Breast (tissue), 4 donors: ENCODE data around the genes GLO1, GLP1R and DAAM2.

GRCh38 chr6:37209442-37210061, 39.6 kb downstream of the PIM1 start:
- PRO-cap, 3 experiments: no peak in any of the 3 experiments
- RRBS: no CpG with 5 or more reads among the region's 10 CpGs

GRCh38 chr6:37442547-37443124, 9.6 kb downstream of the CMTR1 start:
- PRO-cap, 3 experiments: no peak in any of the 3 experiments
- RRBS: no CpG with 5 or more reads among the region's 3 CpGs

DNA sequence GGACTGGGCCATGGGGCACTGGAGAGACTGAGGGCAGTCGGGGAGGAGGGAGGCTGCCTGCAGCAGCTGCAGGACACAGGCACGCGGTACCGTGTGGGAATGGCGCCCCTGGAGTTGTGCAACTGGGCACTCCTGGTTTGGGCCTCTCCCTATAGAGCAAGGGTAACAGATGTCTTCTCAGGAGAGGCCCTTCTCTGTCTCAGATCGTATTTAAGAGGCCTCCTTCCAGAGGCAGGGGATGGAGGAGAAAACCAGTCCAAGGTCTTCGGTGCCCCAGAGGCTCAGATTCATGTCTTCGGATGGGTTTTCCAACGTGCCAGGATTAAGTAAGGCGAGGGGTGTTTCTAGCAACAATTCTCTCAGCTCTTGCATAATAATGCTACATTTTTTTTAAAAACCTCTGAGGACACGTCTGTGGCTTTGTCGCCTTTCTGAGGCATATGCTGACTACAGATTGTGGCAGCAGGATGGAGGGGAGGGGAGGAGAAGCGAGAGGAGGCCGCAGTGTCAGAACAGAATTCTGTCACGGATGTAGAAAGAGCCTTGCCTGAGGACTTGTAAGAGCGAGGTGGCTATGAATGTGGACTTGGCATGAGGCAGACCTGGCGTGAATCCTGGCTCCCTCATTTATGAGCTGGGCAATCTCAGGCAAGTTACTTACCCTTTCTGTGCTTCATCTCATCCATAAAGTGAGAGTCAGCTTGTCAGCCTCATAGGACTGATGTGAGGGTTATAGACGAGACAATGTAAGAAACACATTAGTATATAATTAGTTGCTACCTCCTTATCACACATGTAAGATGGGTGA, 17.7 kb upstream of the CCDC167 start:
- PRO-cap, 3 experiments: no peak in any of the 3 experiments
- RRBS: no CpG with 5 or more reads among the region's 18 CpGs

- PRO-cap, 3 experiments: no peak in any of the 3 experiments
- RRBS: no CpG with 5 or more reads among the region's 13 CpGs
Measured at GRCh38 chr6:37679853-37680531, 17.7 kb downstream of the MDGA1 start.

GRCh38 chr6:37731893-37732326, 34.2 kb upstream of the MDGA1 start:
- PRO-cap, 3 experiments: no peak in any of the 3 experiments
- RRBS: no CpG with 5 or more reads among the region's 6 CpGs

- PRO-cap, 3 experiments: no peak in any of the 3 experiments
- RRBS: no CpG with 5 or more reads among the region's 7 CpGs
Measured at GRCh38 chr6:37825691-37826691, 6.5 kb downstream of the ZFAND3 start.

GRCh38 chr6:37857591-37858782, 38.5 kb downstream of the ZFAND3 start:
- PRO-cap, 3 experiments: no peak in any of the 3 experiments
- RRBS: no CpG with 5 or more reads among the region's 5 CpGs

DNA sequence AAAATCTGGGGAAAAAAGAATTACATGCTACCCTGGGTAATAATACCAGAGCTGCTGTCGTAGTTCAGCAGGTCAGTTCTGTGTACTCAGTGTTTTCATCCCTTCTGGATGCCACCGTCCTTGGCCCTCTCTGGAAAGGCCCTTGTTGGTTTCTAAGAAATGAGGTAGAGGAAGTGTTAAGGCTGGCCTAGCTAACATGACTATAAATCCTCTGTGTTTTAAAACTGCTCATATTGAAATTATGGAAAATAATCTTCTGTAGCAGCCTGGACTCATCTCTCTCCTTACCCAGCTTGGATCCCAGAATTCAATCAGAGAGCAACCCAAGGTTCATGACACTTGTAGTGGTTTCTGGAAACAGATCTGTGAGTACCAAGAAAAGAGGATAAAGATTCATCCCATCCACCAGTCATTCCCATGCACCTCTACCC, 328.8 kb downstream of the ZFAND3 start:
- PRO-cap, 3 experiments: no peak in any of the 3 experiments
- RRBS: no CpG with 5 or more reads among the region's 2 CpGs

DNA sequence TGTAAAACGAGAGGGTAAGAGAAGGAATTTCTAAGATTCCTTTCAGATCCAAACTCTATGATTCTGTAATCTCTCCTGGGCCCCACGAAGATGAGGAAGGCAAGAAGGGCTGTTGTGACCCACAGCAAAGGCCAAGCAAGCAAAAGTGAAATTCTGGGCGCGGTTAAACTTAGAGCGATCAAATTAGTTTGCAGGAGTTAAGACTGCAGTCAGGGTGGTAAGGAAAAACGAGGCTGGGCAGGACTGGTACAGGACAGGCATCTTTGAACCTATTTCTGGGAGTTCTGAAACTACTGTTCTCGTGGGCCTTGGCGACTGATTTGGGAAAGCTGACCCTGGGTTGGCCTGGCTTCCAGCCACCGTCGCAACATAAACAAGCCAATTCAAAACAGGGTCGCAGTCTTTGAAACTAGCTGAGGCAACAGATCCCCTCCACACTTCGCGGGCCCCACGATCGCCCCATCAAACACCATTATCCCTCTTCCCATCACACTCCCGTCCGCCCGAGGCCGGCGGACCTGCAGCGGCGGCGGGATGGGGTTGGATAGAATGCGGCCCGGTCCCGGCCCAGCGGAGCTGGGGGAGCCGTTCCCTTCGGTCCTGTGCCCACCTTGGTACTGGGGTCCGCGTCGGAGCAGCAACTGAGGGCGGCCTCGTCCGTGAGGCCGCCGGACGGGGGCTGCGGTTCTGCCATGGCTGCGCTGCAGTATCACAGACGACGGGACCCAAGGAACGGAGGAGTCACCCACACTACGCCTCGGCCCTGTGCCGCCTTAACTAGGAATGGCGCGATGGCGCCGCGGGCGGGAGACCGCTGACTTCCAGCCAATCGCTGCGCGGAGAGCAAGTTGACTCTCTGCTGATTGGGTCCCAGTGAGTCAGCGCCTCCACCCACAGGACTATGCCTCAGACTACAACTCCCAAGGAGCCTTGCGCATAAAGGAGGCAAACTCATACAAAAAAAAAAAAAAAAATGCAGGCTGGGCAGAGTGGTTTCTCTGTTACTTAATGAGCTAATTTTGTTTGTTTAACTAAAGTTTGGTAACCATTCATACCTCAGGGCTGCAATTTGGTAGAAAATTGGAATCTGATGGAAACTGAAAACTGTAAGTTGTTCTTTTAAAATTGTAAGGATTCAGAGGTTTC, at the start of gene GLO1:
Gene GLO1, minus strand, starts transcription at position 785 of the 1,146 bp plus-strand sequence.
- PRO-cap, 3 experiments: peak in 3 of 3 experiments; most common plus-strand start position 224 of the sequence (in 2); most common minus-strand start position 749 of the sequence (in 1)
- RRBS: 2% methylated on average over 12 of the region's 58 CpGs

DNA sequence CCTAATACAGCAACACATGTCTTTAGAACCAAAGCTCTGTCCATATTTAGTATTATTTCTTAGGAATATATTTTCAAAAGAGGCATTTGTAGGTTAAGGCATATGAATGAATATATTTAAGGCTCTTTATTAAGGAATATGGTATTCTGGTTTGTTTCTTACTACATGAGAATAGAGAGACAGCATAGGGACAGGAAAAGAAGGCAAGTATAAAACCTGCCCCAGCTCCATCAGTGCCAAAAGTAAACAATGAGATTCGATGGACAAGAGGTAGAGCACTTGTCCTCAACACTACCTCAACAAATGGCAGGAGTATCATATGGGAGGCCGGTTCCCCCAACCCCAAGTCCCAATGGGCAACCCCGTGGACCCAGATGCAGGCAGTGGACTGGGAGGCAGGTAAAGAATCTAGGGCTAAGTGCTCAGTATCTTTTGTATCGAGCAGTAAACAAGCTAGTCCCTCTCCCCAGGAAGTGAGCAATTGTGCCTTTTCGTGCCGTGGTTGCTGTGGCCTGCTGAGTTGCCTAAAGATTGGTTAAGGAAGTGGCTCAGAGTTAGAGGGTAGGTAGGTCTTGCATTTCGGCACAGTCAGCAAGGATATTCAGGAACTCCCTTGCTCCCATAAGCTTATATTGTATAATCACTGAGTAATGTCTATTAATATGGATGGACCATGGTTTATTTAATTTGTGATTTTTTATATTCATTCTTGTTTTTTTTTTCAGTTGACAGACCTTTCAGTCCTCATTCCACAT, 1.4 kb upstream of the DNAH8 start:
- PRO-cap, 3 experiments: no peak in any of the 3 experiments
- RRBS: no CpG with 5 or more reads among the region's 7 CpGs

- PRO-cap, 3 experiments: no peak in any of the 3 experiments
- RRBS: 4% methylated on average over 38 of the region's 54 CpGs
Measured at GRCh38 chr6:39048282-39049000, at the start of gene GLP1R. GLP1R (plus strand) TSS chr6:39048781.

- PRO-cap, 3 experiments: no peak in any of the 3 experiments
- RRBS: 100% methylated on average over 1 of the region's 7 CpGs
Measured at GRCh38 chr6:39212499-39213006, 16.7 kb downstream of the KCNK5 start.

GRCh38 chr6:39226139-39226482, 3.2 kb downstream of the KCNK5 start:
- PRO-cap, 3 experiments: no peak in any of the 3 experiments
- RRBS: no CpG with 5 or more reads among the region's 5 CpGs

DNA sequence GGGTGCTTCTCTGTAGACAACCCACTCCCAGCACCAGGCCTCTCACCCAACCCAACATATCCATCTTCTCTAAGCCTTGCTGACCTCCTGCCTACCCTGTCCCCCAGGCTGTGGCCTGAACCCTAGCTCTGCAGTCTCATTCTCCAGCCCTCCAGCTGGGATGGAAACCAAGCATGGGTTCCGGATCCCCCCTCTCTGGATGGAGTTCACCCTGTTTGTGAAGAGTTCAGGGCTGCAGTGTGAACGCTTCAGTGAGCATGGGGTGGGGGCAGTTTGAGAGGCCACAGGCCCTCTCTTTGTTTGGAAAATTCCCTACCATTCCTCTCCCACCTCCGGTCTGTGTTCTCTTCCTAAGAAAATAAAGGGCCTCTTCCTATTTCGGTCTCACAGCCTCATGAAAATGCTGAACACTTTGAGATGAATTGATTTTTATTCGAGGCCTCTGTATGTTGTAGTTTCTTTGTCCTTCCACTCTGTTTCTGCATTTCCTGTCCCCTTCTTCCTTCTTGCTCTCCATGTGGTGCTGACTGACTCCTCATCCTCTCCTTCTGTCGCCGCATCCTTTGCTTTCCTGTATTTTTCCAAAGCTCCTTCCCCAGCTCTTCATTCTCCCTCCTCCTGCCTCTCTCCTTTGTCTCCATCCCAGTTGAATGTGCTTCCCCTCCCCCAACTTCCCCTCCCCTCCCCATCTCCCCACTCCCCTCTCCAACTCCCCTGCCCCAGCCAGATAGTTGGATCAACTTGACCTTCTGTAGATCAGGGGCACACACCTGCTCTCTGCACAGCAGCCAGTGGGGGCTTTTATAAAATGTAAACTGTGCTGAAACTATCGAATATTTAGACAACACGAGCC, 2.4 kb upstream of the KCNK5 start:
- PRO-cap, 3 experiments: no peak in any of the 3 experiments
- RRBS: no CpG with 5 or more reads among the region's 9 CpGs

- PRO-cap, 3 experiments: peak in 3 of 3 experiments; most common plus-strand start chr6:39792312 (in 3); most common minus-strand start chr6:39792736 (in 1)
- RRBS: 0% methylated on average over 6 of the region's 56 CpGs
Measured at GRCh38 chr6:39792088-39792796, at the start of gene DAAM2. DAAM2 (plus strand) TSS chr6:39792376.

GRCh38 chr6:39816690-39817328, 24.6 kb downstream of the DAAM2 start:
- PRO-cap, 3 experiments: no peak in any of the 3 experiments
- RRBS: no CpG with 5 or more reads among the region's 7 CpGs

- PRO-cap, 3 experiments: no peak in any of the 3 experiments
- RRBS: no CpG with 5 or more reads among the region's 8 CpGs
Measured at GRCh38 chr6:39821626-39822500, 29.7 kb downstream of the DAAM2 start.

DNA sequence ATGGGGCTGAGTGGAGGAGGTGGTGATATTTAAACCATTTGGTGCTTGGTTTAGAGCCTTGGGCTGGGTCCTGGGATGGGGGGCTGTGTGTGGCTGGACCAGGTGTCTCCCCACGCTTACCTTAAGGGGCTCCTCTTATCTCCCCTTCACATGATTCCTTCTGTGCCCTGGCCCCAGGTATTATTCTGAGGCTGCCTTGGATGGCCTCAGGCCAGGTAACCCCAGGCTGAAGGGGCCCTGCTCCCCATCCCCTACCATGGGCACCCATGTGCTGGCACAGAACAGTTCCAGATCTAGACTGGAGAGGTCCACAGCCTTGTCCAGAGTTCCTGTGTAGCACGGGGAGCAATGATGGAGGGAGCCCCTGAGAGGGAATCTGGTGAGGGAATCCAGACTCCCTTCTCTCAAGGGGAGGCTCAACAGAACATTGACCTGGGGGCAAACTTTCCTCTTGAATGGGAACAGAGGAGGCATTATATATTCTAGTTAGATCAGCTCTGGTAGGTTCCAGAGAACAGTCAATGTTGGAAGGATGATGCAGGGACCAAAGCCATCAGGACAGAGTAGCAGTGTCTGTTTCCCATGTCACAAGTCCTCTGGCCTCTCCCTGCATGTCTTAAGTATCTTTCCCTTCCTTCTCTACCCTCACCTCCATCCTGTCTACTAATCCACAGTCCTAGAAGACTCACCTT, 32.0 kb downstream of the MOCS1 start:
- PRO-cap, 3 experiments: no peak in any of the 3 experiments
- RRBS: no CpG with 5 or more reads among the region's 2 CpGs

- PRO-cap, 3 experiments: no peak in any of the 3 experiments
- RRBS: no CpG with 5 or more reads among the region's 22 CpGs
Measured at GRCh38 chr6:40377974-40378759, 209.0 kb downstream of the LRFN2 start.

DNA sequence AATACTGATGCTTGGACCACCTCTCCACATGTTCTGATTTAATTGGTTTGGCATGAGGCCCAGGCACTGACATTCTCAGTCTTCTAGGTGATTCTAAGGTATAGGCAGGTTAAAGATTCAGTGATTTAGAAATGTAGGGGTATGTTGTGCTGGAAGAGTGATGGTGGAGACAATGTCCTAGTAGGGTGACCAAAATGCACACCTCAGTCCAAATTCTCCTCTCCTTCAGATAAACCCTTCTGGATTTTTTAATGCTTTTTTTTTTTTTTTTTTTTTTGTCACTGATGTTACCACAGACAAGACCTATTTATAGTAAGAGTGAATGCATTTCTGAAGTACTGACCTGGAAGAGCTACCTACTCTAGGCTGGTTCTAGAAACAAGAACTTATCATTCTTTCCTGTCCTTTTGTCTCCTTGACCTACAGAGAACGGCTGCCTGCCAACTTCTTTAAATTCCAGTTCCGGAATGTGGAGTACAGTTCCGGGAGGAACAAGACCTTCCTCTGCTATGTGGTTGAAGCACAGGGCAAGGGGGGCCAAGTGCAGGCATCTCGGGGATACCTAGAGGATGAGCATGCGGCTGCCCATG, 8.0 kb downstream of the APOBEC2 start:
- PRO-cap, 3 experiments: no peak in any of the 3 experiments
- RRBS: no CpG with 5 or more reads among the region's 5 CpGs